ENCODE data around the gene CBFA2T2.

- RRBS, 2 experiments: 1 to 2% methylated on average over 24 of the region's 41 CpGs
These were observed 572 bp downstream of the SNTA1 start for GRCh38 chr20:33442905-33443476.

GRCh38 chr20:33490019-33491171, at the start of gene CBFA2T2:
Gene CBFA2T2, plus strand, starts transcription at chr20:33490096.
- RRBS, 2 experiments: under 1% methylated on average over 24 to 26 of the region's 110 CpGs

GRCh38 chr20:33629362-33630014, 32.6 kb upstream of the C20orf144 start:
- RRBS, 2 experiments: no CpG with 5 or more reads among the region's 11 CpGs

DNA sequence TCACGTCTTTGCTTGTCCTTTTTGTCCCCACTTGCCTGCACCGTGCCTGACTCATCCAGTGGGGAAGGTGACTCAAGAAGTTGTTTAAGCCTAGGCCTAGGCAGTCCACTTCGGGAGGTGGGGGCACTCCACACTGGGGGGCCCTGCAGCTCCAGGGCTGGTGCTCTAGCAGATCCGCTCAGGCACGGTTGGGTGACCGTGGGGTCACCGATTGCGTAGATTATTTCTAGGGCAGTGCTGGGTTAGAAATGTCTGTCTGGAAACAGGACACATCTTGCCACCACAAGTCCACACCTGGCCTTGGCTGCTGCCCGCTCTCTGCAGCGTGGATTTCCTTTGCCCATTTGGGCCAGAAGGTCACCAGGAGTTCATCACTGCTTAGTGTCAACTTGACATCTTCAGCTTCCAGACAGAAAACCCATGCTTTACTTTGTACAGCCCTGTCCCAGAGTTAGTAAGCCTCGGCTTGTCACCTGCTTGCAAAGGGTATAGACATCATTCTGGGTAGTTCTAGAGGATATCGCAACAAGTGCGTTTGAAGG, 13.6 kb upstream of the C20orf144 start:
- RRBS, 2 experiments: no CpG with 5 or more reads among the region's 13 CpGs

- RRBS, 2 experiments: 8 to 13% methylated on average over 30 of the region's 109 CpGs
These were observed 891 bp downstream of the ACTL10 start for GRCh38 chr20:33667144-33668523.

- RRBS, 2 experiments: no CpG with 5 or more reads among the region's 14 CpGs
These were observed 8.3 kb upstream of the E2F1 start for GRCh38 chr20:33694254-33695047.

GRCh38 chr20:33812894-33813506, 1.9 kb downstream of the CHMP4B start:
- RRBS, 2 experiments: no CpG with 5 or more reads among the region's 10 CpGs

GRCh38 chr20:33825336-33825875, 14.3 kb downstream of the CHMP4B start:
- RRBS, 2 experiments: no CpG with 5 or more reads among the region's 1 CpG

GRCh38 chr20:33855853-33856341, 44.7 kb downstream of the CHMP4B start:
- RRBS, 2 experiments: no CpG with 5 or more reads among the region's 1 CpG

GRCh38 chr20:33858295-33858623, 47.1 kb downstream of the CHMP4B start:
- RRBS, 2 experiments: no CpG with 5 or more reads among the region's 3 CpGs

GRCh38 chr20:34043428-34044059, 49.8 kb downstream of the RALY start:
- RRBS, 2 experiments: no CpG with 5 or more reads among the region's 4 CpGs

GRCh38 chr20:34075809-34076604, 36.0 kb downstream of the EIF2S2 start:
- RRBS, 2 experiments: 85 to 94% methylated on average over 9 of the region's 14 CpGs

GRCh38 chr20:34186248-34186813, 54.9 kb upstream of the ASIP start:
- RRBS, 2 experiments: no CpG with 5 or more reads among the region's 4 CpGs

- RRBS, 2 experiments: under 1 to 1% methylated on average over 10 of the region's 30 CpGs
These were observed 774 bp downstream of the ITCH start for GRCh38 chr20:34363822-34364272.

GRCh38 chr20:34543409-34543957, 15.0 kb upstream of the MAP1LC3A start:
- RRBS, 2 experiments: no CpG with 5 or more reads among the region's 10 CpGs

DNA sequence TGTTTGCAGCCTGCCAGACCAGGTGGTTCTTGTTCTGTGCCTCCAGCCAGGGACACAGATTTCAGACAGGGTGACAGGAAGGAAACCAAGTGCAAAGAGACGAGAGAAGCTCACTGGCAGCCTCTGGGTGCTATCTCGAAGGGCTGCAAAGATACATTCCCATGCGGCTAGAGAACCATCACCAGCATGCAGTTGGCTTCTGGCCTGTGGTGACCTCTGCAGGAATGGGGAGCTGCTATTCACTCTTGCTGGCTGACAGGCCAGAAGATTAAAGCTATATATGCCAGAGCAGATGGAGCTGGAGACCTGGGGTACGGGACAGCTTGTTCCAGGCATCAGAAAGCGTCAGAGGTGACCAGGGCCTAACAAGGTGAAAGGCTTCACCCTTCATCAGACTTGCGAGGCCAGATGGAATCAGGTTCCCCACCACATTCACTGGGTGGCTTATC, 20.0 kb downstream of the MAP1LC3A start:
- RRBS, 2 experiments: no CpG with 5 or more reads among the region's 6 CpGs

- RRBS, 2 experiments: no CpG with 5 or more reads among the region's 2 CpGs
These were observed 3.1 kb downstream of the TP53INP2 start for GRCh38 chr20:34707121-34707823.

- RRBS, 2 experiments: 0 to 7% methylated on average over 1 of the region's 23 CpGs
These were observed 4.4 kb downstream of the TP53INP2 start for GRCh38 chr20:34708546-34709020.

DNA sequence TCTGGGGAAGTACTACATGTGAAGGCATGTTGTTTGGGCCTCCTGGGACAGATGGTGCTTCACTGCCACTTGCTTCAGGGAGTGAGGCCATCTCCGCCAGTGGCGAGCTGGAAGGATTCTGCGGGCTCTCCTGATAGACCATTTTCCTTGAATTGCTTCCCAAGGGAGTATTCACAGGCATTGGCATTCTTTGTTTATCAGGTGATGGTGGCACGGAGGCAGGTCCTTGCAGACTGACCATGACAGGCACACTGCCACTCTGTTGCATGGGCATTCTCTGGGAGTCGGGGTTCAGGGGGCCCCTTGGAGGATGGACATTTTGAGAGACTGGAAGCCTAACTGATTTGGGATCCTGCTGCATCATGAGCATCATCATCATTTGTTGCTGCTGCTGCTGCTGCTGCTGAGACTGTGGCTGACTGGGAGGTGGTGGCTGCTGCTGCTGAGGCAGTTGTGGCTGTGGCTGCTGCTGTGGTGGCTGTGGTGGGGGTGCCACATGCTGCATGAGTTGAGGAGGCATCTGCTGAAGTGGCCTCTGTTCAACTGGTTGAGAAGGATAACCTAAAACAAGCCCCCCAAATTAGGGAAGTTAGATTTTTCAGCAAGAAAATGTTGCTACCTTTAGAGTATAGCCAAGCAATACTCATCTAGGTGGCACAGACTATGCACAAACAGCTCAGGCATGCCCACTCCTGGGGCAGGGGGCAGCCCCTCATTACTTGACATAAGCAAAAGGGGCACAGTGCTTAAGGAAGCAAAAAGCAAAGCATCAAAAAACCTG, 38.8 kb downstream of the TP53INP2 start:
- RRBS, 2 experiments: no CpG with 5 or more reads among the region's 5 CpGs

DNA sequence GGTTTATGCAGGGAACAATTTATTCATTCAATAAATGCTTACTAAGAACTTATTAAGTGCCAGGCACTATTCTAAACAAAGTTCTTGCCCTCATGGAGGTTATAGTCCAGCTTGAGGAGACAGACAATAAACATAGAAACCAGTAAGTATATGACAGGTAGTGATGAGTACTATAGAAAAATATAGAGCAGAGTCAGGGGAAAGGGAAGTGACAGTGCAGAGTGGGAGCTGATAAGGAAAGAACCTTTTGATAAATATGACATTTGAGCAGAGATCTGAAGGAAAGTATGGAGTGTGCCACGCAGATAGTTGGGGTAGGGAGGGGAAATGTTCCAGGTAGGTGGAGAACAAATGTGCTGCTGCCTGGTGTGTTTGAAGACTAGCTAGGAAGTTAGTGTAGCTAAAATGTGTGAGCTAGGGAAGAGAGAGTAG, 12.1 kb downstream of the ACSS2 start:
- RRBS, 2 experiments: no CpG with 5 or more reads among the region's 1 CpG